GM23248 (cell line): Measurements from ENCODE around the genes PPIC, CSNK1G3 and PHAX.

DNA sequence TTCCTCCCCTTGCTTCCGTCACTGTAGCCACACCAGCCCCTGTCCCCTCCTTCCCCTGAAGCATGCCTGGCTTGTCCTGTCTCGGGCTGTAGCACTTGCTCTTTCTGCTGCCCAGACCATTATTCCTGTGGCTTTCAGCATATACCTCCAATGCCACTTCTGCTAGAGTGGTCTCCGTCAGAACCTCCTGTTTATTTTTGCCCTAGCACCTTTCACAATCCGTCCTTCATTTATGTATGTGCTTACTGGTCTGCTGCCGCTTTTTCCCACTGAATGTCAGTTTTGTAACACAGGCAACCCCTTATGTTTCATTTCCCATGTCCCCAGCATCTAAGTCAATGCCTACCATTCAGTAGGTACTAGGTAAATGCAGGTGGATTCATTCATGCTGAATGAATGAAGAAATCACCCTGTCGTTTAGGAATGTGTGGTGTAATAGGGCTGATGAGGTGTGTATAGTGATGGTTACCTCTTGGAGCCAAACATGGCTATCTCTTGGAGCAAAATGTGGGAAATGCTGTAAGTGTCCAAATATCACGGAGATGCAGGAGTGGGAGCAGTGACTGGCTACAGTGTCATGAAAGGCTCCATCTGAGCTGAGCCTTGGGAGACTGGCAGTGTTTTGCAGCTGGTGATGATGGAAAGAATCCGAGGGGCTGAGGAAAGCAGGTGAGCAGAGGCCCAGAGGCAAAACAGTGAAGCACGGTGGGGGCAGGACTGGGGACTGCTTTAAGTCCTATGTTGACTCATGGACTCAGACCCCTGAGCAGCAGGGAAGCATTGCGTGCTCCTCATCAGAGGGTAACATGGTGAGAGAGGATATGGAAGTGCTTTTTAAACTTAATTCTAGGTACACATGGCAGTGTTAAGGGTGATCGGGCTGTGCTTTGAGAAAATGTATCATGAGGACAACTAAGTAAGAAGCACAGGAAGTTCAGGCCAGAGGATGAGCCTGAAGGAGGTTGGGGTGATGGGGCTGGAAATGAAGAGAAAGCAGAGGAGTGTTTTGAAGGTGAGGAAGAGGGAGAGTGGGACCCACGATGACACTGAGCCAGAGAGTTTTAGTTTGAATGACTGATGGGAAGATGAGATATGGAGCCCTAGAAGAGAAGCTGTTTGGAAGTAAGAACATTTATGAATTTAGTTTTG, 29.7 kb upstream of the TNFAIP8 start:
- RAMPAGE, long total RNA, result no peak

DNA sequence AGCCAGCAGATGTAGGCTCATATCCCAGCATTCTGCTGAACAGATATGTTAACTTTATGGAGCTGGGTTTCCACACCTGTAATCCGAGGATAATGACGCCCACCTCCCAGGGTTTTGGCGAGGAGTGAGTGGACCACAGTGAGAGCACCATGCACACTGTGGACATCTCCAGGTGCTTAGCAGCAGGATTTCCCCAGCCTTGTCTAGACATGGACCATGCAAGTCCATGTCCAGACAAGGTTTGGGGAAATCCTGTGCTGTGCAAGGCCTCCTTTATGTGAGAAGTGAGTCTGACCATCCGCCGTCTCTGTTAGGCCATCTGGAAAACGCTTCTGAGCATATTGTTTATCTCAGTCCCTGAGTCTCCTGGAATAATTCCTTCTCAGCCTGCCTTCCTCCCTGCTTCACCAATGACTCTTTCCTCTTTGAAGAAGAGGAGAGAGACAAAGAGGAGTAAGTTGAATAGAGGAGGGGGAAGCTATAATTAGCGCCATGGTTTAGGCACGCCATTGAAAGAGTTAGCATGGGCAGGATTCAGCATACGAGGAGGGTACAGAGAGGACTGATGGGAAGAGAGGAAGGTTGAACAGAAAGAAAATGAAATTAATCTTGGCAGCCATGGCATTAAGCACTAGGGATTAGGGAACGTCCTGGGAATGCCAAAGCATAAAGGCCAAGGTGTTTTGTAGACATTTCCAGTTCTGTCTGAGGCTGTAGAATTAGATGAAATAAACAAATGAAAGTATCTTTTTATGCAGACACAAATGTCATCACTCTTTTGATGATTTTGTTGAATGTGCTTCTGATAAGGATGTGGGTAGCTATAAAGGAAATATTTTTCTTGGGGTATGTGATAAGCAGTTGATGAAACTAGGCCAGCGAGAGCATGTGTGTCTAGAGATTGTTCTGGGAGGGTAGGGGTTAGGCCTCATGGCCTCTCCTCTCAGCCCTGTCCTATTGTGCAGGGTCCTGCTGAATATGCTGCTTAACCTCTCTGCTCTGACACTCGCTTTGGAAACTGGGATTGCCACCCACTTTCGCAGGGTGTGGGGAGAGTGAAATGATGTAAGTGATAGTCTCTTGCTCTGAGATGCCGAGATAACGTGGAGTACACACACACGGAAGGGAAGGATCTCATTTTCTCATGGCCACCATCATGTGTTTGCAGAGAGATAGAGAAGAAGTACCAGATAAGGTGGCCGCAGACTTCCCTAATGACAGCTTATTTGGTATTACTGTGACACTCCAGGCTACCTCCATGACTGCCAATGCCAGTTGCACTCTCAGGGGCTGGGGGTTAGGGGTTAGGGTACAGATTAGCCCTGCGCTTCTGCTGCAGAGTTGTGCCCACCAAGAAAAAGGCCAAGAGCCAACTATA, 25.7 kb upstream of the TNFAIP8 start:
- RAMPAGE, long total RNA, result no peak

GRCh38 chr5:119336206-119336621, 19.6 kb upstream of the TNFAIP8 start:
- RAMPAGE, long total RNA, result no peak

GRCh38 chr5:119439040-119439739, 13.1 kb upstream of the HSD17B4 start:
- RAMPAGE, long total RNA, result no peak

- RAMPAGE, long total RNA, result start-site peak on the minus strand at chr5:122077113-122077184, 152 and 183 reads in 2 replicates
Measured at GRCh38 chr5:122076667-122077467, 1.2 kb downstream of the LOX start.

DNA sequence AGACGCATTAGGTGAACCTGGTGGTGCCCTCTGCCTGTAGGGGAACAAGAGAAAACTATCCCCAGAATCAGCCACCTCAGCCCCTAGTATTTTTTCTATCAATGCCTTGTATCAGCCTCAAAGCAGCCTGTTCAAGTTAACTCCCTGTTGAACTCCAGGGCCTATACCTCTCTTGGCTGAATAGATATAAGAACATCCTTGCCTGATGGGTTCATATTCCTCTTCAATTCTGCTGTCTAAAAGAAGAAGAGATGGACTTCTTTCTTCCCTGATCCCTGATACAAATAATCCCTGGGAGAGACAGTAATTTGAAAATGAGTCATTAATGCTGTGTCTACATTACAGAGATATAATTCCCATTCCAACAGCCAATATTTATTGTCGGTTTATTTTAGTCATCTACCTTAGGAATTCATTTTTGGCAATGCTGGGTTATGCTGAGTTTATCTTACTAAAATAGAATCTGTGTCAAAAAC, 6.9 kb upstream of the ENSG00000250803 start:
- RAMPAGE, long total RNA, result no peak

DNA sequence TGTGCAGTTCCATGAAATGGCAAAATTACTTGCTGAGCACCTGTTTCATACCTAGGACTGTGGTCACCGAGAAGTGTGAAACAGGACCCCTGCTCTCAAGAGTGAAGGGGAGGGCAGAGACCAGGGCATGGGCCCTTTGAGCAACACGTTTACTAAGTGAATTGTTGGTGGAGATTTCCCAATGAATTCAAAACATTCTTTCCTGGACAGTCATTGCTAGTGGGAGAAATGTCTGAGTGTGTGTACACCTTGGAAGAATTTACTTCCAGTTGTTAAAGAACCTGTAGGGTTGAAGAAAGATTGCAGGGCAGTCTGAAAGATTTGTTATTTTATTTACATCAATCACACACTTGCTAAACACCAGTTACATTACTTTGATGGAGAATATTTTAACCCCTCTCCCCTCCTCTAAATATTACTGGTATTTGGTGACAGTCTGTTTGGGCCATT, 819 bp downstream of the SNX24 start:
- RAMPAGE, long total RNA, result no peak

- RAMPAGE, long total RNA, result start-site peak on the minus strand at chr5:123036655-123036727, 1,496 and 1,424 reads in 2 replicates
Measured at GRCh38 chr5:123036322-123036936, at the start of gene PPIC. Gene PPIC, minus strand, starts transcription at chr5:123036725.

DNA sequence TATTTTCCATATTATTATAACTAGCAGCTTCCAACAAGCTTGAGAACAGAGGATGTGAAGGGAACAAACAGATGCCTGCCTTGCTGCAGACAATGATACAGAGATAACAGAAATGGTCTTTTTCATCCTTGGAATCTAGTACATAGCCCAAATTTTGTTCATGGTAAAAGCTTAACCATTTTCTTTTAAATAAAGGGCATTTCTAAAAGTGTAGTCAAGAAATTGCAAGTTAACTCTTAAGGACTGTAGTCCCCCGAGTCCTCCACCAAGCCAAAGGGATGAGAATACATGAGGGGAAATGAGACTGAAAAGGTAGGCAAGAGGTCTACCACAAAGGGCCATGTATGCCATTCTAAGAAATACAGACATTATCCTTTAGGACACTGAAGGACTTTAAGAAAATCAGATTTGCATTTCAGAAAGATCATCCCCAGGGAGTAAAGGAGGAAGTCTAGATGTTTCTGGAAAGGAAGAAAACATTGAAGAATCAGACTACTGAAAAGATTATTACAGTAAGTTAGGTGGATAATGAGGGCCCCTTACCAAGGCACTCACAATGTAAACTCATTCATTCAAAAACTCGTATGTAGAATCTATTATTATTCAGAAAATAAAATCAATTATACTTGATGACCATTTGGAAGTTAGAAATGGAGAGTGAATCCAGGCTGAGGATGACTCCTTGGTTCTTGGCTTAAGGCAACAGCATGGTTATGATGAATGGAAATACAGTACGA, 2.8 kb downstream of the CEP120 start:
- RAMPAGE, long total RNA, result no peak

DNA sequence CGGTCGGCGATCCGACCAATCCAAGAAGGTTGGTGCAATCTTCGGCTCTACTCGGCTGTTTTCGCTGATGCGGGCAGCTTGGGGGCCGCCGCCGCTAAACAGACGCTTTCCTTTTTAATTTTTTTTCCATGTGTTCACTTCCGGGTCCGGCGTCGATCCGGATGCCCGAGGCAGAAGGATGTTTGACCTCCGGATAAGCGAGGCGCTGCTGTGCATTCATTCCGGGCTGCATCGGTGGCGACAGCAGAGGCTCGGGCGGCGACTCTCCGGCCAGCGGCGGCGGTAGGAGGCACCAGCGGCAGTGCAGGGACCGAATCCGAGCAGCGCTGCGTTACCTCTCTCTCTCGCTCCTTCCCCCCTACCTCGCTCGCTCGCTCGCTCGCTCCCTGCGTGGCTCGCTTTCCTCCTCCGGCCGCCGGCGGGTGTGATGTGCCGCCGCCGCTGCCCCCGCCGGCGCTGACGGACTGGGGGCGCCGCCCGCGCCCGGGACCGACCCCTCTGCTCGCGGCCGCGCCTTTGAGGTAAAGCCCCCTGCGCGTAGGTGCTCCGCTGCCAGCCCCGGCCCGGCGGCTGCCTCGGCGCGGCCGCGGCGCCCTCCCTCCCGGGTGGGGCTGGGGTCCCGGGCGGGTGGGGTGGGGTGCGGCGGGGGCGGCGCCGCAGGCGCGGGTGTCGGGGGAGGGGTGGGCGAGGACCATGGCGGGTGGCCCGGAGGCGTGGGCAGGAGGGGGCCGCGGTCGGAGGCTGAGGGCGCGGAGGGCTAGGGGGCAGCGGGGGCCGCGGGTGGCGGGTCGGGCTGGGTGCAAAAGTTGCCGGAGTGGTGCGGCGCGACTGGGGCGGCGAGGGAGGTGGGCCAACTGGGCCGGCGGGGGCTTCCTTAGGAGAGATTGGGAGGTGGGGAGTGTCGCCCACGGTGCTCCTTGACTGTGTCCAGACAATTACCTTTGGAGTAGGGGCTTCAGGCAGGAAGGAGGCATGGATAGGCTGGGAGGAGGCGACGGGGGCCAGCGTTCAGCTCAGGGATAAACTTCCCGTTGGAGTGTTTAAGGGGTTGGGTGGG, at the start of gene CSNK1G3:
Gene CSNK1G3, plus strand, starts transcription at position 128 of the 1,057 bp plus-strand sequence.
- RAMPAGE, long total RNA, result no peak

- RAMPAGE, long total RNA, result no peak
Measured at GRCh38 chr5:123603356-123604125, 91.6 kb downstream of the CSNK1G3 start.

DNA sequence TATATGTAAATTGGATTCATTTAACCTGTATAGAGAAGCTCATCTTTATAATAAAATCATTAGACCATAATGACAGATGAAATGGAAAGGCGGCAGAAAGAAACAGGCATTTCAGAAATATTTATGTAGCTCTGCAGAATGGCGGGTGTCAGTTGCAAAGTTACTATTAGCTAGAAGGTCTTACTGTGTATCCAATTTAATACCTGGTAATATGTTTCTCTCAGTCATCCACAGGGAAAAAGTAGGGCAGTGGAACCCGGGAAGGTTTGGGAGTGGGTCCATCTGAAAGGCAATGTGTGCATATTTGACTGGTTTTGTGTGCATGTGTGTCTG, 575.0 kb downstream of the CSNK1G3 start:
- RAMPAGE, long total RNA, result no peak

DNA sequence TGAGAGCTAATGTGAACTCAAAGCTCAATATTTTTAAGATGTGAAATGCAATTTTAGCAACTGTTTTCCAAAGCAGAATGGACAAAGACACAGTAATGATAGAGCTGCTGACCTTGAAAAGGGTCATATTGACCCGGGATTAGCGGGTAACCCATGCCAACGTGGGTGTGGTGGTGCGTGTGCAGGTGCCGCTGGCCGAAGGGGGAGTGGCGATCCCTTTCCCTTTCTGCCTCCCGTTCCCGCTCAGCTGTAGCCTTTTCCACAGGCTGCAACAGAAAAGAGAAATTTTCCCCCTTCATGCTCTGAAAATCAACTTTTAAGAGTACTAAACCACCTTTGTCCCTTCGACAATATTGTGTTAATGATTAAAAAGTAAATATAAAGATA, 105.3 kb downstream of the ZNF608 start:
- RAMPAGE, long total RNA, result no peak

GRCh38 chr5:124660734-124661093, 85.7 kb downstream of the ZNF608 start:
- RAMPAGE, long total RNA, result no peak

- RAMPAGE, long total RNA, result no peak
Measured at GRCh38 chr5:125012592-125013052, 266.2 kb upstream of the ZNF608 start.

- RAMPAGE, long total RNA, result no peak
Measured at GRCh38 chr5:125198385-125199177, 452.1 kb upstream of the ZNF608 start.

DNA sequence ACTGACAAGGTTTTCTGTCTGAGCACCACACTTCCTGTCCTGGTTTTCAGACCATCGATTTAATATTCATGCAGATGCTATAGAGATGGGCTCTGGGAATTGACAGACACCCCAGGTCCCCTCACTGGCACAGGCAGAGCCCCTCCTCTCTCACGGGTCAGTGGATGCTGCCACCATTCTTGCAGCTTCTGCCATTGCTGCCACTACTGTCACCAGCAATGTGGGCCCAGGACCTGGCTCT, 478.9 kb upstream of the ZNF608 start:
- RAMPAGE, long total RNA, result no peak

DNA sequence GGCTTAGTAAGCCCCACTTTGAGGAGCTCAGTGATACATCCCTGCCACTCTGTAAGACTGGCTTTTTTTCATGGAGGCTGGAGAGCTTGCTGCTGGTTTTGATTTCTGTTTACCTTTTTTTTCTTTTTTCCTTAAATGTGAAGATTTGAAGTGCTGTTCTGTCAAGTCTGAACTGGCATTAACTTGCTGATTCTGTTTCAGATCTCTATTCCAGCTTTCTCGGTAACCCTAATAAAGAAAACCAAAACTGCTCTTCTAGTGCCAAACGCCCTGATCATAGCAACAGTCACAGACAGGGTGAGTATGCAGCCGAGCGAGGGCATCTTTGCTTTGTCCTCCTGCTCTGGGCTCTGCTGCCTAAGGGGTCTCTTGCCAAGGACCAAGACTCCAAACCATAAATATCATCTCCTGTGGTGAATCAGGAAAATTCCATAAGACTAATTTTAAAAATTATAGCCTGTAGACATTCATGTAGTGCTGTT, 54.3 kb downstream of the GRAMD2B start:
- RAMPAGE, long total RNA, result no peak

GRCh38 chr5:126490132-126490656, 67.0 kb downstream of the GRAMD2B start:
- RAMPAGE, long total RNA, result no peak

GRCh38 chr5:126600013-126601168, at the start of gene PHAX:
Gene PHAX, plus strand, starts transcription at chr5:126600947.
- RAMPAGE, long total RNA, result start-site peak on the plus strand at chr5:126600934-126600965, 1,469 and 758 reads in 2 replicates